Transverse colon (tissue), 4 donors: ENCODE measurements around the genes CSNK1D and FN3KRP.

DNA sequence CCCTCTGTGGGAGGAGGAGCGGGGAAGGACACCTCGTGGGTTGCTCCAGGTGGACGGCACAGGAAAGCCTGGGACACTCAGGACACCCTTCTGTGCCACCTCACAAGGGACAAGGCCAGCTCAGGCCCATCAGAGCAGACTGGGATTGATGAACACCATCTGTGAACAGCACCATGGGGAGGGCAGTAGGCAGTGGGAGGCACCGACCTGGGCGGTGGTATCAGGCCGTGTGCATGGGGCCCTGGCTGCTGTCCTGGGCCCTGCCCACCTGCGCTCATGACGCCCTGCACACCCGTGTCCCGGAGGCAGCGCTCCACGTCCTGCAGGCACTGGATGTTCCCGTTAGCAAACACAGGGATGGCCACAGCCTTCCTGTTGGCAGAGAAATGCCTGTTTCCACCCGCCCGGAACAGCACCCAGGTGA is 4.2 kb downstream of the DUS1L start:
- PRO-cap, result no peak
- RAMPAGE, long total RNA, 4 experiments, result start-site peak on the minus strand in 1 of 4 experiments, centred at position 270 of the sequence, 13 reads per replicate

DNA sequence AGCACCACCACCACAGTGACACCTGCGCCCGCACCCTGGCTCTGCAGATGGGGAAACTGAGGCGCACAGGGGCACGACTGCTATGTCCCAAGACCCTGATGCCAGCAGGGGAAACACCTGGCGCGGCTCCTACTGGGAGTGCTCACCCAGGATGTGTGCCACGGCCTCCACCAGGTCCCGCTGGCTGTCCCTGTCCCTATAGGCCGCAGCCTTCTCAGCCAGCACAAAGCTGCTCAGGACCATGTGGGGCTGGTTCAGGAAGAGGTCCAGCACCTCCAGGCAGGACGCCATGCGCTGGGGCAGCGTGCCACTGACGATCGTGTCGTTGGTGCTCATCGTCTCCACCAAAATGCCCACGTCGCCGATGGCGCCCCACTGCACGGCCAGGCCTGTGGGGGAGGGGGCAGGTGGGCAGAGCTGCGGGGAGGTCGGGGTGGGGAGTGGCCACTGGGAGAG is 15.9 kb upstream of the DUS1L start:
- PRO-cap, result no peak
- RAMPAGE, long total RNA, 4 experiments, result no peak in any of the 4 experiments

GRCh38 chr17:82095598-82096031 is 2.4 kb downstream of the FASN start:
- PRO-cap, result no peak
- RAMPAGE, long total RNA, 4 experiments, result no peak in any of the 4 experiments

GRCh38 chr17:82153942-82154305 is 55.9 kb upstream of the FASN start:
- PRO-cap, result no peak
- RAMPAGE, long total RNA, 4 experiments, result no peak in any of the 4 experiments

DNA sequence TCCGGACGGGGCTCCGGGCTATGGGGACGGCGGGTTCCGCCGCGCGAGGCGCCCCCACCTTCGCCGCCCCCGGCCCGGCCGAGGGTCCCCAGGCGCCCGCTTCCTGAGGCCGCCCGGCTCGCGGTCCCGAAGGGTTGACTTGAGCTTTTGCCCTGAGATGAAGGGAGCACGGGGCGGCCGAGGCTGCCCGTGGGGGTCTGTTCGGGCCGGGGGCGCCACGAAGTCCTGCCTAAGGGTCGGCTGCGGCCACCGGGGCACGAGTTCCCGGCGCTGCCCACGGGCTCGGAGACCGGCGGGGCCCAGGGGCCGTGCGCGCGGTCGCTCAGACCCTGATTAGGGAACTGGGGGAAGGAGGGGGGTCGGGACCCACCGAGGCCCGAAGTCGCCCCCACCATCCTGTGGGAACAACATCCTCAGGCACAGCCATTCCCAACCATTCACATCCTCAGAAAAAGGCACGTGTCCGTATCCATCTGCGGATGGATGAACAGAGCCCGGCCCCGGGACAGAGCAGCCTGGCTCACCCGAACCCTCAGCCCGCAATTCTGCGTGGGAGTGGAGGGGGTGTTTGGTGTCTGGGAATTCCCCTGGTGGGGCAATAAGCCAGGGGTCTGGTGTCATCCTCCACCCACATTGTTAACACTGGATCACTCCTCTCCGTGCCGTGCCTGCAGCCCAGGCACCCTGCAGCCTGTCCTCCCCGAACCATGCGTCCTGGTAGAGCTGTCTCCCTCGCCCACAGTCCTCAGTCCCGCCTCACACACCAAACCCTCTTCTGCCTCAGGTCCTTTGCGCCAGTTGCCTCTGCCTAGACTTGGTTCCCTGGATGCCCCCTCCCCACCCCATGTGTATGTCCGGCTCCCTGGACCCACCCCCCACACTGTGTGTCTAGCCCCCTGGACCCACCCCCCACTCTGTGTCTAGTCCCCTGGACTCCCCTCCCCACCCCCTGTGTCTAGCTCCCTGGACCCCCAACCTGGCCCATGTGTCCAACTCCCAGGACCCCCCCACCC is 706 bp upstream of the CCDC57 start:
- PRO-cap, result bidirectional peak, plus-strand start at position 650 of the sequence, minus-strand start at position 547 of the sequence
- RAMPAGE, long total RNA, 4 experiments, result no peak in any of the 4 experiments

GRCh38 chr17:82240814-82241367 is 12.0 kb downstream of the SLC16A3 start:
- PRO-cap, result no peak
- RAMPAGE, long total RNA, 4 experiments, result no peak in any of the 4 experiments

DNA sequence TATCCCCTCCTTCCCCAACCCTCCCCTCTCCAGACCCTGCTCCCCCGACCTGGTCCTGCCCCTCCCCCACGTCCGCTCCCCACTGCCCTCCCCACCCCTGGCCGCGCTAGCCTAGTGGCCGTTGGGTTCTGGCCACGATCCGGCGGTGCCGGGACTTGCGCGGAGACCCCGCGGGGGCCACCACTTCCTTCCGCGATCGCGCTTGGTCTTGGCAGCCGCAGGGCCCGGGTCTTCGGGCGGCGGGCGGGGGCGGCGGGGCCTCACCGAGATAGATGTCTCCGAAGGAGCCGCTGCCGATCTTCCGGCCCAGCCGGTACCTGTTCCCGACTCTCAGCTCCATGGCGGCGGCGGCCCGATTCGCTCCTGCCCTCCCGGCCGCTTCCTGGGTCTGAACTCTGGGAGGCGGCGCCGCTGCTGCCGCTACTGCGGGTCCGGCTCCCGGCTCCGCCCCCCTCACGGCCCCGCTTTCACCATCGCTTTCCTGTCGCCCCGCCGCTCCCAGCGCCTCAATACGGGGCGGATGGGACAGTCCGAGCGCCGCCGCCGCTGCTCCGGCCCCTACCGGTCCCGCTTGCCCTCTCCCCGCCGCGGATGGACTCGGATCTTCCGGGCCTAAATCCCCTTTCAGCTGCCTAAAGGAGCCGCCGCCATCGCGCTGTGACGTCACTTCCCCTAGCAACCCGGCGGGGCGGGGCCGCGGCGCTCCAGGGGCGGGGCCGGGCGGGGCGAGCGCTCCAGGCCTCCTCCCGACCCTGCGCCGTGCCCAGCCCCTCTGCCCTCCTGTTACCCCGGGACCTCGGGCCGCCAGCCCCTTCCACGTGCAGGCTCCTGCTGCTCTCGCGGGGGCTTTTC is at the start of gene CSNK1D:
Gene CSNK1D (minus strand): TSS at position 659 of the 852 bp plus-strand sequence.
- PRO-cap, result unidirectional peak, minus-strand start at position 390 of the sequence; bidirectional peak, plus-strand start at position 737 of the sequence, minus-strand start at position 659 of the sequence
- RAMPAGE, long total RNA, 4 experiments, result start-site peak on the plus strand in 3 of 4 experiments, centred at positions 731 to 758 of the sequence, 20 to 39 reads per replicate; start-site peak on the minus strand in 4 of 4 experiments, centred at positions 373 to 628 of the sequence, 19 to 463 reads per replicate

- PRO-cap, result bidirectional peak, plus-strand start at chr17:82297565, minus-strand start at chr17:82297471; bidirectional peak, plus-strand start at chr17:82297606, minus-strand start at chr17:82297615
- RAMPAGE, long total RNA, 4 experiments, result no peak in any of the 4 experiments
These were observed 20.1 kb downstream of the CD7 start for GRCh38 chr17:82297285-82297803.

GRCh38 chr17:82356941-82357344 is 2.1 kb upstream of the TEX19 start:
- PRO-cap, result unidirectional peak, minus-strand start at chr17:82357168
- RAMPAGE, long total RNA, 4 experiments, result no peak in any of the 4 experiments

- PRO-cap, result no peak
- RAMPAGE, long total RNA, 4 experiments, result no peak in any of the 4 experiments
These were observed 55.2 kb downstream of the FOXK2 start for GRCh38 chr17:82574614-82575265.

DNA sequence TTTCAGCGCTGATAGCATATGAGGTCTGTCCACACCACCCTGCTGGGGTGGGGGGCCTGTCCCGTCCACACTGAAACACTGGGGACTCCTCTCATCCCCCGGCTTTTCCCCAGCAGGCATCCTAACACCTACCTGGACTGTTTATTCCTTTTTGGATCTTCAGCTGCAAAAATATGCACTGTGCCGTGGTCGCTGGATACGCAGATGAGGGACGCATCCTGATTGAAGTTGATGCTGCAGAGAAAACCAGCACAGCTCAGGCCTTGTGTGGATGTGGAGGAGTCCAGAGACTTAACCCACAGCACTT is 31.1 kb downstream of the WDR45B start:
- PRO-cap, result no peak
- RAMPAGE, long total RNA, 4 experiments, result no peak in any of the 4 experiments

DNA sequence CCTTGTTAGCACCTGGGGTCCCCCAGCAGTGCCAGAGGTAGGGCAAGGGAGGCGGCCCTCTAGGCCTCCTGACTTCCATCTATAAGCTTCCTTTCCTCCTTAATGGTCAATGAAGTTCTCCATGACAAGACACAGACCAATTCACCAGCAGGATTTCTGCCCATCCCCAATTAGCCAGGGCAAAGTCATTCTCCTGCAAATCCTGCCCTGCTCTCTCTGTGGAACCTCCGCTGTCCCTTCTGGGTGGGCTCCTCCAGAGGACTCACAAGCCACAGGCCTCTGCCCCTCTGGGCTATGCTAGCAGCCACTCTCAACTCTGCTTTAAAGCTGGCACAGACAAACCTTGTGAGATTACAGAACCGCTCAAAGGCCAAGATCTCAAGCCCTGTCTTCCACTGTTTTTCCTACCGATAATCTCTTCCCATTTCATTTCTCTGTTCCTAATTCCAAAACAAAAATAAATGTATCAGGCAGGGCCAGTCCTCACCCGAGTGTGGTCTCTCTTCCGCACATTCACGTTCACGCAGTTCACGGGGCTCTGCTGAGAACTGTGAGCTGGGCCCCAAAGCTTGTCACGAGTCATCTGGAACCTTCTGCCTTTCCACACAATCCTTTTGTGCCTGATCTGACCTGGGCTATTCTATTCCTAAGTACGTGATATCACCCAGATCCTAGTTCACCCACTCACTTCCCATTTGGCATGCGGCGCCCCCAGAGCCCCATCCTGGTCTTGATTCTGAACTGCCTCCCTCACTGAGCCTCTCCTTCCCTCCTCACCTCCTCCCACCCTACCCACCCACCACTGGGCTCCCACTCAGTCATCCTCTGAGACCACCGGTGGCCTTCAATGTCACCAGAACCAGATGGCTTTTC is 18.8 kb downstream of the WDR45B start:
- PRO-cap, result no peak
- RAMPAGE, long total RNA, 4 experiments, result start-site peak on the minus strand in 2 of 4 experiments, centred at positions 261 to 312 of the sequence, 12 to 22 reads per replicate

- PRO-cap, result bidirectional peak, plus-strand start at chr17:82716722, minus-strand start at chr17:82716495
- RAMPAGE, long total RNA, 4 experiments, result start-site peak on the plus strand in 4 of 4 experiments, at chr17:82716728-82716750 at its widest, 48 to 183 reads per replicate
These were observed at the start of gene FN3KRP for GRCh38 chr17:82715960-82716946. FN3KRP (plus strand) TSS chr17:82716706.

- PRO-cap, result no peak
- RAMPAGE, long total RNA, 4 experiments, result no peak in any of the 4 experiments
These were observed 604 bp downstream of the TBCD start for GRCh38 chr17:82752401-82752937.

DNA sequence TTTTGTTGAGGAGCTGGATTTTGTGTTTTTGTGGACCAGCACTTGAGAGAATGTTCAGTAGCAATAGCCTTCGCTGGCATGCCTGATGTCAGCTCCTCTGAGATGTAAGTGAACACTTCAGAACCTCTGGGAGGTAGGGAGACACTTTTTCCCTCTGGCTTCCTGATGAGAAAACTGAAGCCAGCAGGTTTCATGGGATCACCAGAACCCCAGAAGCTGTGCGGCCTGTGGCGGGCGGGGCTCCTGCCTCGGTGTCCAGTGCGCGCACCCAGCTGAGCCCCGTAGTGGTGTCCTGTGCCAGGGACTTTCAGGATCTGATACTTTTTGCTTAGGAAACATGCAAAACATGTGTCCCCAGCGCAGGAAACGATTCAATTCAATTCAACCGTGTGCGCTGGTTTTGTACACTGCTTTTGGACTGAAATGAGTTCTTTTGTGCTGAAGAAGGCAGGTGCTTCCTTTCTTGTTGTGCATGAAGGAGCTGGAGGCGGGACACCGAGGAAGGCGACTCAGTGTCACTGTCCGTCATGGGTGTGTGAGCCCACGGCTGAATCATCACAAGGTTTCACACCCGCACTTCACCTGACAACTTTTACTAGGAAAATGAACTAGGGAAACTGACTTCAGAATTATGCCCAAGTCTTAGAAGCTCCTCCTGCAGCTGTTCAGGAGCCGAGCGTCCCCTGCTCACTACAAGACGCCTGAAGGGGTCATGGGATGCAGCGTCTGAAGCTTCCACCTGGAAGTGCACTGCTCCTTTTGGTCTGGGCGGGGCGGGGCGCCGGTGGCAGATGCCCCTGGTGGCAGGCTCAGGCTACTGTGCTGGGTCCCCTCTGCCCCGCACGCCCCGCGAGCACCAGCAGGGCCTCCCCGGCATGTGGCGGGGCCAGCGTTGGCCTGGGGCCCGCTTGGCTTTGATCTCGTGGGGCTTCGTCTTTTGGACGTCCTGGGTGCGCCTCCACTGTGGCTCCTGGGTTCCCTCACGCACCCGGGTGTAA is 31.4 kb upstream of the ZNF750 start:
- PRO-cap, result no peak
- RAMPAGE, long total RNA, 4 experiments, result no peak in any of the 4 experiments

GRCh38 chr17:82881735-82882413 is 42.1 kb upstream of the ZNF750 start:
- PRO-cap, result no peak
- RAMPAGE, long total RNA, 4 experiments, result no peak in any of the 4 experiments

DNA sequence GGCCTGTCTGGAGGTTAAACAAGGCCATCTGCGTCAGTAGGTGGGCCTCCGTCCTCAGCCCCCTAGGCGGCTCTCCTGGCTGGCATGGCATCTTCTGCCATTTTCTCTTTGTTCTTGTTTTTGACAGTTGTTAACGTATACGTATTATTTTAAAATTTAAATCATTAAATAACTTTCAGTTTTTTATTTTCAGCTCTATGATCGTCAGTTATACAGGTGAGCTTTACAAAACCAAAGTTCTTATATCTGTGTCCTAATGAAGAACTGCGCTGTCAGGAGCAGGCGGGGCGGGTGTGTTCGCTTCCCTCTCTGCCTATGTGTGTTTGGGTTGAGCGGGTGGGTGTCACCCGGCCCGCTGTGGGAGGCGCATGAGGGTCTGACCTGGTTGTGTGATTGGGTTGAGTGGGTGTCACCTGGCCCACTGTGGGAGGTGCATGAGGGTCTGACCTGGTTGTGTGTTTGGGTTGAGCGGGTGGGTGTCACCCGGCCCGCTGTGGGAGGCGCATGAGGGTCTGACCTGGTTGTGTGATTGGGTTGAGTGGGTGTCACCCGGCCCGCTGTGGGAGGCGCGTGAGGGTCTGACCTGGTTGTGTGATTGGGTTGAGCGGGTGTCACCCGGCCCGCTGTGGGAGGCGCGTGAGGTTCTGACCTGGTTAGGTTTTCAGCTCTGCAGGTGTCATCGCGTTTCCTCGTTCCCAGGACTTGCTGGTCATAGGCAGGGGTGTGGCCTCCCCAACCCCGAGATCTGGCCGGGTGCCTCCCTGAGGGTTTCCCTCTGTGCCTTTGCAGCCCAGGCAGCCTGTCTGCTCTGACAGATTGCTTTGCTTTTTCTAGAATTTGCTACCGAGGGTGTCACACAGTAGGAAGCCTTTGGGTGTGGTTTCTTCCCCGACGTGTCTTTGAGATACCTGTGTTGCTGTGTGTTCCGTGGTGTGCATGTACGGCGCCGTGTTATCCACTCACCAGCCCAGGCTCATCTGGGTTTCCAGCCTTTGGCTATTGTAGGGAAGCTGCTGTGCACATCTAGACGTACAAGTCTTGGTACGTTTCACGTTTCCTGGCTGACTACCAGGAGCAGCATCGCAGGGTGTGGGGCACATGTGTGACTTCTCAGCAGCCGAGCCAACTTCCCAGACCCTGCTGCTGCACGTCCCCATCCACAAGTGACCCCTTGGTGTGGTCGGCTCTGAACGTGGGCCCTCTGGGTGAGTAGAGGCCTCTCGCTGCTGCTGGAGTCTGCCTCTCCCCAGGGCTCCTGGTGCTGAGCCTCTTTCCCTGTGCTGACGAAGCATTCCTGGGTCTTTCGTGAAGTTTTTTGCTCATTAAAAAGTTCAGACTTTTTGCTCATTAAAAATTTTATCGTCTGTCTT is 69.8 kb upstream of the ZNF750 start:
- PRO-cap, result no peak
- RAMPAGE, long total RNA, 4 experiments, result start-site peak on the plus strand in 1 of 4 experiments, centred at position 366 of the sequence, 5 reads per replicate

DNA sequence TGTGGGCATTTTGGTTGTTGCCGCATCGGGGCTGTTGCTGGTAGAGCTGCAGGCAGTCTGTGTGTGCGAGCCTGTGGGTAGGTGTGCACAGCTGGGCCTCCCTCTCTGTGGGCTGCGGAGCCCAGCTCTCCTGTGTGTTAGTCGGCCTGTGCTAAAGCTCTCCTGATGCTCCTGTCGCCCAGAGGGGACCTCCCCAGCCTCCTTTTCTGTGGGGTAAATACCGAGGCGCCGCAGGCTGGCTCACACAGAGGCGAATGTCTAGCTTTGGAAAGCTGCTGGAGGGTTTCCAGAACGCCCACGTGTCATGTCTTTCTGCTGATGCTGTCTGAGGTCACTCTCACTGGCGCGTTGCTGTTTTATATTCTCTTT is 91.8 kb upstream of the ZNF750 start:
- PRO-cap, result no peak
- RAMPAGE, long total RNA, 4 experiments, result no peak in any of the 4 experiments

GRCh38 chr17:83081106-83081677 is 1.8 kb downstream of the METRNL start:
- PRO-cap, result bidirectional peak, plus-strand start at chr17:83081152, minus-strand start at chr17:83081005
- RAMPAGE, long total RNA, 4 experiments, result no peak in any of the 4 experiments

DNA sequence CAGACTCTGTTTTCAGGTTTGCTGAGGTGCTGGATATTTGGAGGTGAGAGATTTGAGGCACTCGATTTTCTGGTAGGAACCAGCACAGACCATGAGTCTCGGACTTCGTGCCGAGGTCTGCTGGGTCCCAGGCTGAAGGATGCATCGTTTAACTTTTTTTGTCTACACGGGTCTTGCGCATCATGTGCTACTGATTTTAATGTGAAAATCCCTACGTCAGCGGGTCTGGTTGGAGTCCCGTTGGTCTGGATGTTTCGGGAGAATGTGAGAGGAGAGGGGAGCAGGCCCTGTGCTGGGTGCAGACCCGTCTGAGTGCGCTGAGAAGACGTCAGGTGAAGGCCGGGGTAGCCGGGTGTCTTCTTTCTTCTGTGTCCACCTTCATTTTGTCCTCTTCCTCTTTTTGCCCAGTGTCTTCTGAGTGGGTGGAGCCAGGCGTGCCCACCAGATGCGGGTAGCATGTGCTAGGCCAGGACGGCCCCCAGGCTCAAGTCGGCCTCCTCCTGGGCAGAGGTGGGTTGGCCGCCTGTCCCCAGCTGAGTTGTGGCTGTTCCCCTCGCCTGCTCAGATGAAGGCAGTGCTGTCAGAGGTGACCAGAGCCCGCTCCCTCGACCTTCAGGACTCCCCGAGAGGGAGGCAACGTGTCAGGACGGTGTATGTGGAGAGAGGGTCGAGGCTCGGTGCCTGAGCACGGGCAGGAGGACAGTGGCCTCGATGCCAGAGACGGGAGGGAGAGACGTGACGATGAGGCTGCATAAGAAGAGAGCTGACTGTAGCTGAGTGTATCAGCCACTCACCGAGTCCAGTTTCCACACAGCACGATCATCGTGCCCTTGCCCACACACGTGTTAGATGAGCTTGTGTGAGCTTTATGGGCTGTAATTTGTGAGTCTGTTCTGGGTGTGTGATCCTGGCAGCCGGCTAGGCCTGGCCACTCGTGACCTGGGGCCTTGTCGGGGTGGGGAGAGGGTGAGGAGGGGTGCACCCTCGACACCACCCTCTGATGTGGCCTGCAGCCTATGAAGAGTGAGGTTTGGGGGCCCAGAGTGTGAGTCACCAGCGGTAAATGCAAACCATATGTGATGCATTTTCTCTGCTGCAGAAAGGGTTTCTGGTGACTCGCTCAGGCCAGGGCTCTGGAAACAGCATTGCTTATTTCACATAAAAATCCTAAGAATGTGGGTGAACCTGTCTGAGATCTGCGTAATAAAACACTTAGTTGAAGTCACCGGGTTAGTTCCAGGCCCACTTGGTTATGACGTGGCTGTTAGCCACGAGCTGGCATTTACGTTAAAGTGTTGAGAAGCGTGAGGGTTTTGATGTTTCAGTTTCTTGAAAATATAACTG is 3.7 kb downstream of the METRNL start:
- PRO-cap, result bidirectional peak, plus-strand start at position 885 of the sequence, minus-strand start at position 704 of the sequence
- RAMPAGE, long total RNA, 4 experiments, result start-site peak on the plus strand in 2 of 4 experiments, centred at positions 304 to 557 of the sequence, 5 to 13 reads per replicate